Measurements from ENCODE around the genes PIK3R4, TOPBP1 and RAB6B.

GRCh38 chr3:129587003-129587560, 19.4 kb downstream of the PLXND1 start:
- PRO-cap: no peak

DNA sequence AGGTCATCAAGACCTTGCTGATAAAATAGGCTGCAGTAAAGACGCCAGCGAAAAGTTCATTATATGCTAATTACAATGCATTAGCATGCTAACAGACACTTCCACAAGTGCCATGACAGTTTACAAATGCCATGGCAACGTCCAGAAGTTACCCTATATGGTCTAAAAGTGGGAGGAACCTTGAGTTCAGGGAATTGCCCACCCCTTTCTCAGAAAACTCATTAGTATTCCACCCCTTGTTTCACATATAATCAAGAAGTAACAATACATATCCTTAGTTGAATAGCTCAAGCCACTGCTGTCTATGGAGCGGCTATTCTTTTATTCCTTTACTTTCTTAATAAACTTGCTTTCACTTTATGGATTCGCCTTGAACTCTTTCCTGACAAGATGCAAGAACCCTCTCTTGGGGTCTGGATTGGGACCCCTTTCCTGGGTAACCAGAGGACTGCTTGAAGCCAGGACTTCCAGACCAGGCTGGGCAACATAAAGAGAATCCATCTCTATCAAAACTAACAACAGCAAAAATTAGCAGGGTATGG, 92.8 kb upstream of the PLXND1 start:
- PRO-cap: no peak

GRCh38 chr3:130746282-130747176, at the start of gene PIK3R4:
TSS of gene PIK3R4 (minus strand) at chr3:130746829.
- PRO-cap: bidirectional peak, plus-strand start at chr3:130746976, minus-strand start at chr3:130746766

DNA sequence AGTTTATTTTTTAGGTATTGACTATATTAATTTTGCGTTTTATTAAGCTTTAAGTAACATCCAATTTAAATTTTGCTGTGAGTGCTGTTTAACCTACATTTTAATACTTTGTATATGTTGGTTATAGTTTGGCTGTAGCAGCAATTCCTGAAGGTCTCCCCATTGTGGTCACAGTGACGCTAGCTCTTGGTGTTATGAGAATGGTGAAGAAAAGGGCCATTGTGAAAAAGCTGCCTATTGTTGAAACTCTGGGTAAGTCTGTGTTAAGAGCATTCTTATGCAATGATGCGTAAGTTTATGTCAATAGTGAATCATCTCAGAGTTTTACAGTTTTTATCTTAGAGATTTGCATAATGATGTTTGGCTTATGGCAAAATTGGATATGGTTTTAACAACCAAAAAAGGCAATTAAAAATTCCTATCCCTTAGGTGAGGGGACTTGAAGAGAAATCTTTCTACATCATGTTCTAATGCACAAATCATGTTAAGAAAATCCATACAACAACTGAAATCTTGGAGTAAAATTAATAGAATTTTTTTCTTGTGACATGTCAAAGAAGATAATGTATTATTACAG, 62.7 kb downstream of the ASTE1 start:
- PRO-cap: no peak

- PRO-cap: no peak
These were observed 164.1 kb upstream of the NUDT16 start for GRCh38 chr3:131217385-131217892.

- PRO-cap: no peak
These were observed 50.4 kb upstream of the NUDT16 start for GRCh38 chr3:131330998-131331655.

- PRO-cap: no peak
These were observed 37.2 kb upstream of the NUDT16 start for GRCh38 chr3:131344287-131344892.

- PRO-cap: no peak
These were observed 29.2 kb downstream of the ACP3 start for GRCh38 chr3:132346471-132346817.

- PRO-cap: no peak
These were observed 40.6 kb upstream of the DNAJC13 start for GRCh38 chr3:132376367-132377456.

- PRO-cap: no peak
These were observed 2.7 kb downstream of the DNAJC13 start for GRCh38 chr3:132419955-132420429.

- PRO-cap: no peak
These were observed 1.9 kb downstream of the NPHP3 start for GRCh38 chr3:132720364-132720577.

DNA sequence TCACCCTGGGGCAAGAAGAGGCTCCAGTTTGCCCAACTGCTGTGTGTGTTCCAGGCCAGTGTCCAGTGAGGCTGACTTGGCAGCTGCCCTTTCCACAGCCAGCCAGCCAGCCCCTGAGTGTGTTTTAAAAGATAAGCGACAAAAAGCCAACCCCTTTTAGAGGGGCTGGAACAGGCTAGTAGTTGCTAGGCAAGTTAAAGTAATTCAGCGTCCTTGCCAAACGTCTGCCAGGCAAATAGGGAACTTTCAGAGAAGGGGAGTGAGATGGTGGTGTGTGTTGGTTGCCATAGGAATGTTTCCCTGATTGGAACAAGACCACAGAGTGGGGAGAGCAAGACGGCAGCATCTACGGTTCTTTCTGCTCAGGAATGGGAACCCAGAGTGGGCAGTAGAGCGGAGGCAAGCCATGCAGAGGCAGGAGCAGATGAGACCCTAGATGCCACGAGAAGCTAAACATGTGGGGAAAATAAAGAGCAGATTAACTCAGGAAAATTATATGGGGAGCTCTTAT, 86.4 kb downstream of the TMEM108 start:
- PRO-cap: no peak

DNA sequence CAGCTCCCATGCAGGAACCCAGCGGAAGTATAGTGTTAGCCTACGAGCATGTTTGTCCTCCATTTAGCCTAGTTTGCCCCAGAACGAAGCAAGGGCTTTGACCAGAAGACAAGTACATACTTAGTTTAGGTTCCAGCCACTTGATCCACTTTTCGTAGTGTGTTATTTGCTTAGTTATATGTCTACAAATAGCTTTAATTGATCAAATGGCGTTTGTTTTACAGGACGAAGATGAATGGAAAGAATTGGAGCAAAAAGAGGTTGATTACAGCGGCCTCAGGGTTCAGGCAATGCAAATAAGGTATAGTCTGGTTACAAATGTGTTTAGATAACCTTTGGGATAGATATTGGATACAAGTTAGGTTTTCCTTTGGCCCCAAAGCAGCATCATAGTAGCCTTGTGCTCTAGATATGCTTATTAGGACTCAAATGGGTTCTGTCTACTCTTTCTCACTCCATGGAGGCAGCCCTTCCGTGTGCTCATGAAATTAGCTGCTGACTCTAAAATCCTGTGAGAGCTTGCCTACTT, 1.4 kb downstream of the CDV3 start:
- PRO-cap: no peak

DNA sequence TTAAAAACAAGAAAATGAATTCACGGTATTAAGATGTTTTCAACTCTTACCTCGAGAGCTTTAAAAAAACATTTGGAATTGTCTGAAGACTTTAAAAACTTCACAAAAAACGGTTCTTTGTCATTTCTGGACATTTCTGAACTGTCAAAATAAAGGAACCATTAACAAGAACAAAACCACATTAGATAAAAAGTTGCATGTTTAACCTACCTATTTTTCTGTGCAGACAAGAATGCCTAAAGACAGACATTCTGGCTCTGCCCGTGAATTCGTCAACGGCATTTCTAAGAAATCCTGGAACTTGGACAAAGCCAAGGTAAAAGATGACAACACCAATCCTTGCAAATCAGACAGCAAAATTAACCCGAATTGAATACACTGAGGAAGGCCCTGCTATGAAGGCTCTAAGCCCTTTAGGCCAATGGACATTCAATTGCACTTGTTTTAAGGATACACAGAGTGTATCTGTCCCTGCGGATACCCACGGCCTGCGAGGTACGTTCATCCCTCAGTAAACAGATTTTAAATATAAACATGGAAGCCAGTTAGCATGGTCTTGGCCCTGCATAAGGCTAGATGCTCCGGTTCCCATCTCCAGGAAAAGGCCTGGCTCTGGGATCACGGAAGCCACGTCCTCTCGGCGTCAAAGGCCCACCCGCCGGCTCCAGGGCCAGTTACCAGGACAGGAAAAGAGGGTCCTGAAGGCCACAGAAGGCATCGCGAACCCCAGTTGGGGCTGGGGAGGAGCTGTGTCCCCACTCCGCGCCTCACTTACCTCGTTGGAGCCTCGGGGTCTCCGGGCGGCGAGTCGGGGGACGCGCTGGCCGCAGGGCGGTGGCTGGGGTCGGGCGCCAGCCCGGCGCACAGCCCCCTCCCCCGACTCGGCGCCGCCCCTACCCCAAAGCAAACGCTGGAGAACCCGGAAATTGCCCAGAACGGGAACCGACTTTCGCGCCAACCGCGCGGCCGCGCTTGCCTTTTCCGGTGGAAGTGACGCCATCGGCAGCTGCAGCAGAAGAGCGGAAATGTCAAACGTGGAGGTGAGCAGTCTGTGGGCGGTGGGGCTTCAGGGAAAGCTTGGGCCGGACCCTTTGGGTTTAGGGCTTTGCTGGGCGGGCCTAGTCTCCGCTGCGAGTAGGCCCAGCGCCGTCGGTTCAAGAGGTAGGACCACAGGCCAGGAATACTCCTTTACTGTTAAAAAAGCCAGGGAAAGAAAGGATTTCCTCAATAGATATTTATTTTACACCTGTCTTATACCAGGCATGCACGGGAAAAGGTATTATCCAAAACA, at the start of gene TOPBP1:
Gene TOPBP1, minus strand, starts transcription at position 948 of the 1,291 bp plus-strand sequence.
- PRO-cap: bidirectional peak, plus-strand start at position 1,014 of the sequence, minus-strand start at position 974 of the sequence

- PRO-cap: no peak
These were observed 10.1 kb downstream of the TF start for GRCh38 chr3:133756341-133756697.

DNA sequence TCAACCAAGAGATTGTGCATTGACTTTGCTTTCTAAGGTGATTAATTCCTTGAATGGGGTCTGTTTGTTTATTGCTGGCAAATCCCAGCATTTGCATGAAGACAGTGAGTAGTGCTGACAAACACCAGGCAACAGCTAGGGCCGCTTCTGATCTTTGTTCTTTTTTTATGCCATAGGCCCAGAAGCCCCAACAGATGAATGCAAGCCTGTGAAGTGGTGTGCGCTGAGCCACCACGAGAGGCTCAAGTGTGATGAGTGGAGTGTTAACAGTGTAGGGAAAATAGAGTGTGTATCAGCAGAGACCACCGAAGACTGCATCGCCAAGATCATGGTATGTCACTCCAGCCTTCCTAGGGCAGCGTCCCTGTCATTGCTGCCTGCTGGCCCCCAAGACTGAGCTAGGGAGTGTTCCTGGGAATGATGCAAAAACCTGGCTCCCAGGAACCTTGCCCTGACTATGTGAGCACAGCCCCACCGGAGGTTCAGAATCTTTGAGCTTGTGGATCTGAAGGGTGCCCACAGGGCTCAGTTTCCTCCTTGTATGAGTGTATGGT, 12.9 kb downstream of the TF start:
- PRO-cap: no peak

DNA sequence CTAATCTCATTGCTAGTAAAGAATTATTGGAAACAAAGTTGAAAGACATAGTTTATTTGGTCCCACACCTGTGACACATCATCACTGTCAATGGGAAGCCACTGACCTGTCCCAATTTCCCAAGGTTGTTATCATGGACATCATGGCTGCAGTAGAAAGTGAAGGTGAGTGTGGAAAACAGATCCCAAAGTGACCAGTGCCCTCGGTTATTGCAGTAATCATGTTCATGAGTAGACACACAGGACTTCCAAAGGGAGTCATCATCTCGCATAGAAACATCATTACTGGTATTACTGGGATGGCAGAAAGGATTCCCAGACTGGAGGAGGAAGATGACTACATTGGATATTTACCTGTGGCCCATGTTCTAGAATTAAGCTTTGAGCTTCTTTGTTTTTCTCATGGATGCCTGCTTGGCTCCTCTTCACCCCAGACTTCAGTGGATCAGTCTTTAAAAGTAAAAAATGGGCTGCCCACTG, 14.8 kb downstream of the TF start:
- PRO-cap: no peak

DNA sequence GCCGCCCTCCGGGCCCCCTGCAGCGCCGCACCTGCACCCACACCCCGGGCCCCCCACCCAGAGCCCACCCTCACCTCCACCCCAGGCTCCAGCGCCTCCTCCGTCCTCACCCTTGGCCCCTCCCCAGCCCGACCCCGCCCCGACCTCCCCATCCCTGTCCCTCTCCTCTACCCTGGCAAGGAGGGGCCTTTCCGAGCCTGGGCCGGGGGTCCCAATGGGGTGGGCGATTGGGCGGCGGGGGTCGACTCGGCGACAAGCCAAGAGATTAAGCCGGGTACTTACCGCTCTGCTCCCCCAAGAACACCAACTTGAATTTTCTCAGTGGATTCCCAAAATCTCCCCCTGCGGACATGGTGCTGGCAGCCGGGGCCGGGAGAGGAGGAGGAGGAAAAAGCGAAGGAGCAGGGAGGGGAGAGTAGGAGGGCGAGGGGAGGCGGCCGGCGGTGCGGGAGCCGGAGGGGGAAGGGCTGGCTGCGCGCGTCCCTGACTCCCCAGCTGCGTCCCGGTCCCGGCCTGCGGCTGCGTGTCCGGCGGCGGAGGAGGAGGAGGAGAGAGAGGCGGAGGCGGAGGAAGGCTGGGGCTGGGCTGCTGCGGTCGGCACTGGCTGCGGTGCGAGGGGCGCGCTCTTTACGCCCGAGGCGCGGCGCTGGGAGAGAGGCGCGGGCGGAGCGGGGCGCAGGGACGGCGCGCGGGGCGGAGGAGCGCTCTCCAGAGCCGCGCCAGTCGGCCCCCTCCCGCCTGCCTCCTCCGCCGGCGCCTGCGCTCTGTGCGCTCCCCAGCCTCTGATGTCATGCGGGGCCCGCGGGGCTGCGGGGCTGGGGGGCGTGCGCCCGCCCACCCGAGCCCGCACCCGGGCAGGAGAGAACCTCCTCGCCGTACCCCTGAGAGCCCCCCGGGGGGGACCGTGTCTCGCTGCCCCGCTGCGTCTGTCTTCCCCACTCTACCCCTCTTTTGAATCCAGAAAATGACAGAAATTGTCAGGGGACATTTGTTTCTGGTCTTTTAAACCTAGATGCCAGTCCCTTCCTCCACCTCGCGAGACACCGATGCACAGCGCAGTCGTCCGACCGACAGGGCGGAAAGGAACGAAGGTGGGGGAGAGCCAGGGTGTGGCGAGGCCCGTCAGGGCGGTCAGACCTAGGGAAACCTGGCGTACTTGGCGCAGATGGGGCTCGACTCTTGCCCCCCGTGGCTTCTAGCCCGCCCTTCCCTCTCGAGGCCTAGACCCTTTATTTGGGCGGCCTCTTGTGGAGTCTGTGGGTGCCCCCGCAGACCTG, at the start of gene RAB6B:
Gene RAB6B, minus strand, starts transcription at position 768 of the 1,277 bp plus-strand sequence.
- PRO-cap: bidirectional peak, plus-strand start at position 785 of the sequence, minus-strand start at position 740 of the sequence

GRCh38 chr3:134237568-134238028, 13.1 kb downstream of the RYK start:
- PRO-cap: no peak

- PRO-cap: no peak
These were observed 8.0 kb downstream of the RYK start for GRCh38 chr3:134242705-134242965.

All from penis (tissue), 1 donor.